REH cell (cell line): ENCODE measurements around a stretch of chr18.

GRCh38 chr18:45839322-45839684, 13.8 kb downstream of the SIGLEC15 start:
- PRO-cap, result no peak

DNA sequence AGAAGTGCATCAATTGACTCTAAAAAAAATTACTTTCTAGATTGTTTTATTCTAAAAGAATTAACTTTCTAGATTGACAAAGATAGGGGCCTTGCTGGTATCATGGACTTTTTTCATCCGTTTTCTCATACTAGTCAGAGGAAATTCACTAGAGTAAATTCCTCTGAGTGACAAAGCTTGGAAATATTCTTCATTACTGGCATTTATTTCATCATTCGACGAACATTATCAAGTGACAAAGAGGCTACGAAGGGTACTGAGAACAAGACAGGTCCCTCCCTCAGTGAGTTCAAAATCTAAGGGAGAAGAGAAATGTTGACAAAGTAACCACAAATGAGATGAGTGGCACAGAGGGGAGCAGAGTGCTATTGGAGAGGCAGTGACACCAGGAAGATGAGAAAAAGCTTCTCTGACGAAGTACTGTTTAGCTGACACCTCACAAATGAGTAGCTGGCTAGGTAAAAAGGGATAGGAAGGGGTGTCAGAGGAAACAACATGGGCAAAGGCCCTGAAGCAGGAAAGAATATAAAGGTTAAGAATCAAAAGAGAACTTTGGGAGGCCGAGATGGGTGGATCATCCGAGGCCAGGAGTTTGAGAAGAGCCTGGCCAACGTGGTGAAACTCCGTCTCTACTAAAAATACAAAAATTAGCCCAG, 4.2 kb downstream of the EPG5 start:
- PRO-cap, result no peak

DNA sequence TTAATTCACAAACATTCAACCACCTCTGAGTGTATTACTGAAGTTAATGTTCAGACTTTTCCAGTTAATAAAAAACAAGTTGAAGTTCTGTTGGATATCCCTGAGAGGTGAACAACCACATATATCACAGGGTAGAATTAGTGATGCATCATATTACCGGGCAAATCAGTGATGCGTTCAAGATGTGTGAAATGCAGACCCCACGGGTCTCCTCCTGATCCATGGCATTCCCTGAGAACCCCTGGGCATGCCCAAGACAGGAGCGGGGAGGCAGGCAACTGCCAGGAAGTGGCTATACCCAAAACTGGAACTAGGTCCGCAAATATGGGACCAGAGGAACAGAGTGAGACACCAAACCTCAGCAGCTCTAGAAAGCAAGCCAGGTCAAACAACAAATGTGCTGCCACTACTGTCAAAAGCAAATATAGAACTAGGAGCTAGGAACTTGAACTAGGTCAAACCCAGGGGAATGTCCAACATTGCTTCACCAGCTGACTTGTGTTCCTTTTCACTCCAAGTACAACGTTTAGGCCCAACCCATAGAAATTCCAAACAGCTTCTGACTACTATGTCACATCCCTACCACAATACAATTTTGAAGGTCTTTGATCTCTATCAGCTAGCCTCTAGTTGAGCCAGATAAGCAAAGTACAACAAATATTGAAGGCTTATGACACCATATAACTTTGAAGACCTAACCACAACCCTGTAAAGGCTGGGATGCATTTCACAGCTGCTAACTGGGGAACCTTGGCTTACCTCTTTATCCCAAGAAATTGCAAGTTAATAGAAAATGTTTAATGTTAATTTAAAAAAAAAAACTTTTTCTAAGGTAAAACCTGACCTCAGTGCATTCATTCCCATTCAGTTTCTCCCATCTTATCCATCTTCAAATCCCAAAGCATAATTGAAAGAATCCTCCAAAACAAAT, 20.0 kb downstream of the PSTPIP2 start:
- PRO-cap, result no peak

GRCh38 chr18:46174437-46175257, 813 bp downstream of the C18orf25 start:
- PRO-cap, result unidirectional peak, minus-strand start at chr18:46174868; unidirectional peak, minus-strand start at chr18:46174965; unidirectional peak, minus-strand start at chr18:46174993

- PRO-cap, result unidirectional peak, minus-strand start at chr18:46324712
Observed at GRCh38 chr18:46324592-46325141, 9.2 kb upstream of the RNF165 start.

DNA sequence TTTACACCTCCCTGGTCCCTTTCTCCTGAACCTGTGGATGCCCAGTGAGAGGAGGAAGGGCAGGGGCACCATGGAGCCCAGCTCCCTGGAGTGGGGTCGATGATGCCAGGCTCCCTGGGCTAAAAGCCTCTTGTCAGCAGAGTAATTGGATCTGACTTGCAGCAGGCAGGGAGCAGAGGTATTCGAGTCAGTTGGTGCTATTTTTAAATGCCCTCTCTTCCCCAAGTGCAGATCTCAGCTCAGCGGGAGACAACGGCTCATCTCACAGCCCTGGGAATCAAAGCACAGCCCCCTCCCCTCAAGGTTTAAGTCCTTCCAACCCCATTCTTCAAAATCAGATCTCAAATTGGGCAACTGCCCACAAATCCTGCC, 78.0 kb downstream of the RNF165 start:
- PRO-cap, result no peak

DNA sequence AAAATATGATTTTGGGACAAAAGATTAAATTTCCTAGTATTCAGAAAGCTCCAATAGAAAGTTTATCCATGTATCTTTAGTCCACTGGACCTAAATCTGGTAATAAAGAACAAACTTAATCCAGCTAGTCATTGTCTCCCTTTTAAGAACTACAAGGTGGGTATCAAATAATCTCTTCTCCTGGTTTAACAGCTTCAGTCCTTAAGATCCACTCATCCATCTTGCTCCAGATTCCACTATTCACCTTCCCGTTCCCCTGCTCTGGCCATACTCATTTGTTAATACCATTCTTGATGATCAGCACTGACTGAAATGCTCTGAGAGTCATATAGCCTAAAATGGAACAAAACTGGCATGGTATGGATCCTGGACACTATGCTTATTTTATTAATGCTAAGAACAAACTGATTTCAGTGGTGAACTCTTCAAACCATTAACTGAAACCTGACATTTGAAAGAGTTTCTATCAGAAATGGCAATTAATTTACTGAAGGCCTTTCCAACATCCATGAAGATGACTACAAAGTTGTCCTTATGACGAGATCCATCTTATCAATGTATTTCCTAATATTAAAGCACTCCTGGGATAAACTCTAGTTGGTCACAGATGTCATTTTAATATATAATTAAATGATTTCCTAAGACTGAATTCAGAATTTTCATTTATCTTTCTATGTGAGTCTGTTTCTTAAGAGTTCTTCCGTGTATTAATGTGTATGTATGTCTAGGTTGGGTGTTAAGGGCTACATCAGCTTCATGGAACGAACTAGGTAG, 68.7 kb upstream of the ST8SIA5 start:
- PRO-cap, result no peak

GRCh38 chr18:46868115-46868545, 49.2 kb downstream of the PIAS2 start:
- PRO-cap, result no peak

DNA sequence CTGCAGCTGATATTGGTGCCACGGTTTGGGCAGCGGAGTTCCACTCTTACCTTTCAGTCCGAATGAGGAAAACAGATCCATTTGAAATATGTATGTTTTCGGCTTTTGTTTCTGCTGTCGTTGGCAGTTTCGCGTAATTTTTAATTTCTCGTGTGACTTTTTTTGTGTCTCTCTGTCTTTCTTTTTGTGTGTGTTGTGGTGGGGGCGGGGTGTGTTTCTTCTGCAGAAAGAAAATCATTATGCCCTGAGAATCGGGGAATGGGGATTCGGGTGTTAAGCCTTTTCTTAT, 4.2 kb downstream of the ELOA2 start:
- PRO-cap, result no peak

- PRO-cap, result no peak
Observed at GRCh38 chr18:47101626-47102347, 48.5 kb downstream of the HDHD2 start.

DNA sequence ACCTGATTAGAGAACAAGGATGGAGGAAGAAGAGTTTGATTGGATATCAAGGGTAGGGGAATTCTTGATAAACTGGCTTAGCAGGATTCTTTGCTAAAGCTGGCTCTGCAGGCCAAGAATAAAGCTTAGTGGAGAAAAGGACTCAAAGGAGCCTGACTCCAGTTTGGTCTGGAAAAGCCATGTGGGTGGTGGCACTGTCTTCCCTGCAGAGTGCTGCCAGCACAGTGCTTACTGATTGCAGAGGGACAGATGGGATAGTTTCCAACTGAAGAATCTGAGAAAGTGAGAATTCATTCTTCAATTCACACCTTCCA, 334.6 kb downstream of the SMAD2 start:
- PRO-cap, result no peak

DNA sequence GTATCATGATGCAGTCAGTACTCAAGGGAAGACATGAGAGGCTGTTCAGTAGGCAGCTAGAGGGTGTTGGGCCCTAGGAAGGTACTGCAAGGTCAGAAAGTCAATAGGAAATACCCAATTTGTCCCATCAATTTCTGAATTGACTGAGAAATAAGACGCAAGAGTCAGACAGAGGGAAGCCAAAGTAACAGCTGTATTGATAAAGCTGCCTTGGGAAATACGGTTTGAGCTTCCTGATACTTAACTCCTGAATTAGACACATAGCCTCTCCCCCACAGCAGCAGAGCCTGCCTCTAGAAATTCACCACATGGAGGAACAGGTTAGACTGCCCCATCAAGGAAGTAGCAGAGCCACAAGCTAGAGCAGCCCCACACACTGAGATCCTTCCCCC, 220.1 kb downstream of the SMAD2 start:
- PRO-cap, result no peak

- PRO-cap, result no peak
Observed at GRCh38 chr18:47879292-47880018, 51.0 kb downstream of the SMAD2 start.

- PRO-cap, result no peak
Observed at GRCh38 chr18:48027249-48028108, 97.0 kb upstream of the SMAD2 start.

GRCh38 chr18:48136120-48136355, 205.6 kb upstream of the SMAD2 start:
- PRO-cap, result no peak

DNA sequence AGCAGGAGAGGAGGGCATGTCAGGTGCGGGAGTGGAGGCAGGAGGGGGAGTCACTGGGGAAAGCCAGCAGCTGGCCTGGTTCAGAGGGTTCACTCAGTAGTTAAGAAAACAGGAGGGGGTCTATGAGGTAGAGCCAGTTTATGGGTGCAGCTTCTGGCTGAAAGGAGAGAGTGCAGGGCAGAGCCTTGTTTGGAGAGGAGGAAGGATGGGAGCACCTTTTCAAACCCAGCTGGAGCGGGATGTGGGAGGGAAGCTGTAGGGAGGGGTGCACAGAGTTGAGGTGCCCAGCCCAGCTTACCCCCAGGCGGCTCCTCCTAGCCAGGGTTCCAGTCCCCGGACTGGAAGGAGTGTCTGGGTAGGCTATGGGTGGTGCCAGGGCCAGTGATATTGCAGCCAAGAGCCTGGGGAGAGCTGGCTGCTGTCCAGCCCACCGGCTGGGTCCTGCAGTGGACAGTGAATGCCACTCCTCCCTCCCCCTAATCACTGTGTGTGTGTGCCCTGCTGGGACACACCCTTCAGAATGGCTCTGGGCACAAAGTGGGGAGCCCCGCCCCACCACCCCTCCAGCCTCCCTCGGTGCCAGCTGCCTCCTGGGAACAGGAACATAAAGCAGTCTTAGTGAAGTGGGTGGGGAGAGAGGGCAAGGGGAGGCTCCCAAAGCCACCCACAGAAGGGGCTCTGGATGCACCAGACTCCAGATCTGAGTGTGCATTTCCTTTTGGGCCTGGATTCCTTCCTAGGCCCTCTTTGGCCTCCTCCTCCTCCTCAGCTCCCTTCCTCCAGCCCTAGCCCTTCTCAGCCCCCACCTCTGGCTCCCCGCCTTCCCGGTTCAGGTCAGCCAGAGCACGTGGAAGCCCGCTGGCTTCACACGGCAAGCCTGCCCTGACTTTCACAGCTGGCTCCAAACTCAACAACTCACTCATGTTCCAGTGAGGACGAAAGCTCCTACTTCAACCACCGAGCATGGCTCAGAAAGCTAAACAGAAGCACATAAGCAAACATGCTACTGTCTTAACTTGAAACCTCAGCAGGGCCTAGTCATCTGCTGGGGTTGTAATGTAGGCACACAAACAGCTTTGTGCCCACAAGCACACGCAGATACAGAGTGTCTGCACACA, 209.0 kb upstream of the SMAD2 start:
- PRO-cap, result no peak

GRCh38 chr18:48538369-48538813, 440 bp upstream of the CTIF start:
- PRO-cap, result no peak

DNA sequence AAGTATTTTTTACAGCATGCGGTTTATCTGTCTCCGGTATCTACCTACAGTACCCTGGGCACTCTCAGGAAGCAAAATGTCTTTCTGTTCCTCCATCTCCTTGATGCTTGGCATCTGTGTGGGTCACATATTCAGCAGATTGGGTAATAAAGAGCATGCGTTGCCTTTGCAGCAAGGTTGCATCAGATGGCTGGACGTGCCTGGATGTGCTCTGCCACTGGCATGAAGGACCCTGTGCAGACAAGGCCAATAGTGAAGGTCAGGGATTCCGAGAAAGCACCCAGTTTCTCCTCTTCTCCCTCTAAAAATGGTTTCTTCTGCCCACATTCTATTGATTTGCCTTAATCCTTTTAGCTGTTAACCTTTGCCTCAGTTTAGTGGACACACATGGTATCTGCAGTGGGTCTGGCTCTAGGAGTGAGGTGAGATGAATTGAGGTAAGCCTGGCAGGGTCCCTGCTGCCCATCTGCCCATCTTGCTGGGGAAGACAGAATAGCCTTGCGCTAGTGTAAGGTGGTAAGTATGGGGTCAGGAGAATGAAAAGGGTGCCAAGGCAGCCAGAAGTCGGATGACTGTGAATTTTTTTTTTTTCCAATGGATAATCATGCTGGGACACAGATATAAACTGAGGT, 9.7 kb downstream of the CTIF start:
- PRO-cap, result no peak

DNA sequence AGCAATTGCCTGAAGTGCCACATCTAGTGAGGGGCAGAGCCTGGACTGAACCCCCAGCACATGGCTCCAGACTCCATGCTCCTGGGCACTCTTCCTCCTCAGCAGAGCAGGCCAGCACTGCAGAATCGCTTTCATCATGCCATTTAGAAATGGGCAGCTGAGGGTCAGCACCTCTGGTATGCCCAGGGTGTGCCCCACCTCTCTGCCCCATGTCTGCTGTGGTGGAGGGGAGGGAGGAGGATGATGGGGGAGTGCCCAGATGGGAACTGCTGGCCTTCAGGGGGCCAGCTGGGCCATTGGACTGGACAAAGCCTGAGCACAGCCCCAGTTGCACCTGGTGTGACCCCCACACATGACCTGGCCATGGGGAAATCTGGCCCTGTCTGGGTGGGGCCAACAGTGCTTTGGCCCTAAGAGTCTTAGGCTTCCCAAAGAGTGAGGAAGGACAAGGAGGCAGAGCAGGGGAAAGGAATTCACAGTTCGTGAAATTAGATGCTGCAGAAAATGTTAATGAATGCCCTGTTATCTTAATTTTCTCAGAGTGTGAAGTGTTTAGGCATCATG, 44.1 kb downstream of the CTIF start:
- PRO-cap, result no peak

- PRO-cap, result no peak
Observed at GRCh38 chr18:48657297-48657954, 118.6 kb downstream of the CTIF start.